Prostate gland (tissue), 2 donors: ENCODE measurements around a stretch of chr2.

- PRO-cap = no peak
- RAMPAGE, long total RNA, 2 experiments = no peak in any of the 2 experiments
Observed at GRCh38 chr2:219112944-219113578, 47.6 kb downstream of the NHEJ1 start.

- PRO-cap = no peak
- RAMPAGE, long total RNA, 2 experiments = no peak in any of the 2 experiments
Observed at GRCh38 chr2:219181931-219183042, 4.2 kb downstream of the RETREG2 start.

DNA sequence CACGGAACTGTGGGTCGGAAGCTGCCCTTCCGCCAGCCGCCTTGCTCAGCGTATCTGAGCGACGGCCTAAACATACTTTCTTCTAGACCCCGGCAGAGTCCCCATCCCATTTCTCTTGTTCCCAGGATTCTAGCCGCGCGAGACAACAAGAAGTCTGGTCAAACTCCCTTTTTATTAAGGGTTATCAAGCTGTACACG, 368 bp upstream of the ABCB6 start:
- PRO-cap = no peak
- RAMPAGE, long total RNA, 2 experiments = no peak in any of the 2 experiments

DNA sequence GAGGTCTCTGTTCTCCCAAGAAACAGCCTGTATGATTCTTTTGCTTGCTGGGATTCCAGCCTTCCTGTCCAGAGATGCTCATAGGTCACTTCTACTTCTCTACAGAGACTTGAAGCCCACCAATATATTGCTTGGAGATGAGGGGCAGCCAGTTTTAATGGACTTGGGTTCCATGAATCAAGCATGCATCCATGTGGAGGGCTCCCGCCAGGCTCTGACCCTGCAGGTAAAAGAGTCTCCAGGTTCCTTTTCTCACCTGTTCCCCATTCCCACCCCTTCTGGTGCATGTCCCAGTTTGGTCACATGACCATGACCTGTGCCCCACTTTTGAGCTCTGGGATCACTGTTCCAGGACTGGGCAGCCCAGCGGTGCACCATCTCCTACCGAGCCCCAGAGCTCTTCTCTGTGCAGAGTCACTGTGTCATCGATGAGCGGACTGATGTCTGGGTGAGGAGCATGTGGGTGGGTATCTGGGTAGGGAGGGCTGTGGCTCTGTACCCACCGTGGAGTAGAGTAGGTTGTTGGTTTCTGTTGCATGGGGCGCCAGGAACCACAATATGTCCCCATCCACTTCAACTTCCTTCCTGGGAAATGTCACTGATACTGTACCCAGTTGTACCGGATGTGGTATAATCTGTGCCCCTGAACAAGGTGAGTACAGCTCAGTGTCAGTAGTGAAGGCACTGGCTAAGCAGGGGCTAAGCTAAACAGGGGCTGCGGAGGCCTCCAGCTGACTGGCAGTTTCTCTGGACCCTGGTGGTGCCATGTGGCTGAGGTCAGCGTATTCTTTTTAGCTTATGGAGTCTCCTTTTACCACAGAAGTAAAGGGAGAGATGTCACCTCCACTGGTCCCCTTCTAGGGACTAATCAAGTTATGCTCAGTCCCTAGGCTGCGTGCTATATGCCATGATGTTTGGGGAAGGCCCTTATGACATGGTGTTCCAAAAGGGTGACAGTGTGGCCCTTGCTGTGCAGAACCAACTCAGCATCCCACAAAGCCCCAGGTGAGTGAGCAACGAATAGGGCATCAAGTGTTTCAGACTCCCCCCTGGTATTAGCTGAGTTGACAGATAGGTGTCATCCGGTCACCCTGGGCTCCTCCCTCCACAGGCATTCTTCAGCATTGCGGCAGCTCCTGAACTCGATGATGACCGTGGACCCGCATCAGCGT, 2.4 kb downstream of the STK16 start:
- PRO-cap = no peak
- RAMPAGE, long total RNA, 2 experiments = no peak in any of the 2 experiments

- PRO-cap = no peak
- RAMPAGE, long total RNA, 2 experiments = no peak in any of the 2 experiments
Observed at GRCh38 chr2:219273779-219275018, 5.0 kb upstream of the DNAJB2 start.

DNA sequence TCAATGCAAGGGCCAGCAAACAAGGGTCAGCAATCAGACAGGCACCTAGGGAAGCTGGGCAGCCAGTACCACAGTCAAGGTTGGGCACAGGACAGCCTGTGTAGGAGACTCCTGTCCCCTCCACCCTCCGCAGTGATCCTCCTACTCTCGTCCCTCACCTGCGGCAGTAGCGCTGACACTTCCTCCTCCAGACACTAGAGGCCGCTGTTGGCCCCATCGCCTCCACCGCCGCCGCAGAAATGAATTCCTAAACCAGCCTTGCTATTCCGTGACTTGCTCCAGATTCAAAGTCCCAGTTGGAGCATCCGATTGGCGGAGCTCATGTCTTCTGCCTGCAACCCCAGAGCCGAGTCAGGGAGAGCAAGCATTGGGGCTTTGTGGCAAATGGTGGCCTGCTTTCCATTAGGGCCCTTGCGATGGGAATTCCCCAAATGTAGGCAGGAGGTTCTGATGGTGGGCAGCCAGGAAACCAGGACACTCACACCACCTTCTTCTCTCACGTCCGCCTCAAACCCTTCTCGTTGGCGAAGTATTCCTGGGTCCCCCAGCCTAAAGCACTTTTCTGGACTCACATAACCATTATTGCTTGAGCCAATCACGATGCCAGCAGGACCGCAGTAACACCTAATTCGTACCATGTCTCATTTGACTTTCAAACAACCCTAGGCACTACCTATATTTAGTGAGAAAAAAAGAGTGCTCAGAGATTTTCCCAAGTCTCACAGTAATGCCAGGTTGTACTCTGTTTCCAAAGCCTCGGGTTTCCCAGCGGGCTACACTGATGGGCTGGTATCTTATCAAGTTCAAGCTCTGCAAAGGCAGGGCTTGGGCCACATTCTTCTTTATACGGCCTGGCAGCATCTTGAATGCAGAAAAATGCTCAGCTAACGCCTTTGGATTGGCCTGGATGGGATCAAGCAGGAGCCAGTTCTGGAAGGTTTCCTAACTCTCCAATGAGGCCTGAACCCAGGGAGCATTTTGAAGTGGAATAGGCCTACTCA, 1.2 kb upstream of the DNAJB2 start:
- PRO-cap = bidirectional peak, plus-strand start at position 225 of the sequence, minus-strand start at position 134 of the sequence
- RAMPAGE, long total RNA, 2 experiments = no peak in any of the 2 experiments

DNA sequence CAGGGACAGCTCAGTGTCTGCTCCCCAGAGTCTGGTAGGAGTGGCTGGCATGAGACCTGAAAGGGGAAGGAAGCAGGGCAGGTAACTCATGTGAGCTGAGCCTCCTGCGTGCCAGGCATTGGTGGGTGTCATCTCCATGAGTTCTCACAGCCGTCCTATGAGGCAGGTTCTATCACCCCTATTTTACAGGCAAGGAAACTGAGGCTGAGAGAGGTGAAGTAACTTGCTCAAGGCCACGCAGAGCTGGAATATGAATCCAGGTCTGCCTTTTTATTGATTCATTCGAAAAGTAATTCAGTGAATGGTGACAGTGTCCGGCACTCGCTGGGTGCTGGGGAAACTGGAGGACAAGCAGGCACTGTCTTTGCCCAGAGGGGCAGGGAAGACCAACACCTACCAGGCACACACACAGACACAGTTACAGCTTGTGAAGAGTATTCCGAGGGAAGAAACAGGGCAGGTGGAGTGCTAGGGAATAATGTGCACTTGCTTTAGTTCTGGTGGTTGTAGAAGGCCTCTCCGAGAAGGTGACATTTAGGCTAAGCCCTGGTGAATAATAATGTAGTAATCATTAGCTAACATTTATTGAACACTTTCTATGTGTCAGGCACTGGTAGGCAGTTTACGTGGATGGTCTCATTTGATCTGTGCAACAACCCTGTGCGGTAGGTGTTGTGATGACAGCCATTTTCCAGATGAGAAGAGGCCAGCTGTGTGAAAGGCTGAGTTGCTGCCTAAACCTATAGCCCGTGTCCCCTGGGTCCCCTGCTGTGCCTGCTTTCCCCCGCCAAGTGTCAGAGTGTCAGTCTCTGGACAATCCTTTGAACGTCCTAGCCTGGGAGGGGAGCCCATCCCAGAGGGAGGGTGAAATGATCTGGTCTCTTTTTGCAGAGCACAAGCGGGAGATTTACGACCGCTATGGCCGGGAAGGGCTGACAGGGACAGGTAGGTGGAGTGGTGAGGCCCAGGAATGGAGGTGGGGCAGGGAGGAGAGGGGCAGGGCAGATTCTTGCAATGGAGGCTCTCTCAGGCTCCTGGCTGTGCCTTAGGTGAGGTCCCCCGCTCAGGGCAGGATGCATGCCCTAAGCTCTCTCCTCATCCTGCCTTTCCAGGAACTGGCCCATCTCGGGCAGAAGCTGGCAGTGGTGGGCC, 2.0 kb downstream of the DNAJB2 start:
- PRO-cap = no peak
- RAMPAGE, long total RNA, 2 experiments = start-site peak on the plus strand in 1 of 2 experiments, centred at position 994 of the sequence, 29 reads per replicate

GRCh38 chr2:219308666-219309227, 454 bp downstream of the PTPRN start:
- PRO-cap = no peak
- RAMPAGE, long total RNA, 2 experiments = no peak in any of the 2 experiments

DNA sequence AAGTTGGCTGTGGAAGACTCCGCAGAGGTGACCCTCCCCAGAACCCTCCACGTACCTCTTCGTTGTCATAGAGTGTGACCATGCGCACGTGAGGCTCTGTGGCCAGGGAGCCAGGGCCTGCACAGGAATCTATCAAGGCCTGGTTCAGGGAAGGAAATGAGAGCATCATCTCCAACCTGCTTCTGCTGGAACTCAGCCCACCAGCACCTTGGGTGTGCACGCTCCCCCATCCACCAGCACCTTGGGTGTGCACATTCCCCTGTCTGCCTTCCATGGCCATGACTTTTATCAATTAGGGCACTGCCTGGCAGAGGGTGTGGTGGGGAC, 4.7 kb downstream of the DNPEP start:
- PRO-cap = no peak
- RAMPAGE, long total RNA, 2 experiments = no peak in any of the 2 experiments

- PRO-cap = no peak
- RAMPAGE, long total RNA, 2 experiments = no peak in any of the 2 experiments
Observed at GRCh38 chr2:219384854-219385149, 2.9 kb downstream of the DNPEP start.

DNA sequence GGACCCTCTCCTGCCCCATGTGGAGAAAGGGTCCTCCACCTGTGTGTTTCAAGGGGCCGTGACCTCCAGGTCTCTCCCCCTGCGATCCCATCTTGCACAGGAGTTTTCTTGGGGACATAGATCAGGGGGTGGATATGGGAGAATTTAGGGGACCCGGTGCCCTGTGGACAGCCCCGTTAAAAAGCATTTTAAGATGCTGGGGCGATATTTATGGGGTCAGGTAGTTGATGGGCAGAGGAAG, 889 bp downstream of the DES start:
- PRO-cap = no peak
- RAMPAGE, long total RNA, 2 experiments = no peak in any of the 2 experiments

DNA sequence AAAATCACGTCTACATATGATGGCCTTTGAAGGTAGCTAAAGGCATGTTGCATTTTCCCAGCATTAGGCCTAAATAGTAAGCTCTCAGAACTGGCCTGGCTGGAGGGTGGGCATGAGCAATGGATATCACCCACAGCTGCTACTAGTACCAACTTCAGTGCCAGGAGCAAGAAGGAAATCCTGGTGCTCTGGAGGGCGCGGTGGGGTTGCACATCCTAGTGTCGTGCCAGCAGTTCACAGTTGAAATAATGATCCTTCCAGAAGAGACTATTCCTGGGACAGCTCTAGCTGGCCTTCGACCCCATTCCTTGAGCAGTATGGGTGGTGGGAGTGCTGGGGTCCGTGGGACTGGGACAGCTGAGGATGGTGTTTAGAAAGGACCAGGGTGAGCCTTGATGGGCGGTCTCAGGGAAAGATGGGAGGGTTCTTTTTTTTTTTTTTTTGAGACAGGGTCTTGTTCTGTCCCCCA, 4.9 kb downstream of the DES start:
- PRO-cap = no peak
- RAMPAGE, long total RNA, 2 experiments = no peak in any of the 2 experiments

DNA sequence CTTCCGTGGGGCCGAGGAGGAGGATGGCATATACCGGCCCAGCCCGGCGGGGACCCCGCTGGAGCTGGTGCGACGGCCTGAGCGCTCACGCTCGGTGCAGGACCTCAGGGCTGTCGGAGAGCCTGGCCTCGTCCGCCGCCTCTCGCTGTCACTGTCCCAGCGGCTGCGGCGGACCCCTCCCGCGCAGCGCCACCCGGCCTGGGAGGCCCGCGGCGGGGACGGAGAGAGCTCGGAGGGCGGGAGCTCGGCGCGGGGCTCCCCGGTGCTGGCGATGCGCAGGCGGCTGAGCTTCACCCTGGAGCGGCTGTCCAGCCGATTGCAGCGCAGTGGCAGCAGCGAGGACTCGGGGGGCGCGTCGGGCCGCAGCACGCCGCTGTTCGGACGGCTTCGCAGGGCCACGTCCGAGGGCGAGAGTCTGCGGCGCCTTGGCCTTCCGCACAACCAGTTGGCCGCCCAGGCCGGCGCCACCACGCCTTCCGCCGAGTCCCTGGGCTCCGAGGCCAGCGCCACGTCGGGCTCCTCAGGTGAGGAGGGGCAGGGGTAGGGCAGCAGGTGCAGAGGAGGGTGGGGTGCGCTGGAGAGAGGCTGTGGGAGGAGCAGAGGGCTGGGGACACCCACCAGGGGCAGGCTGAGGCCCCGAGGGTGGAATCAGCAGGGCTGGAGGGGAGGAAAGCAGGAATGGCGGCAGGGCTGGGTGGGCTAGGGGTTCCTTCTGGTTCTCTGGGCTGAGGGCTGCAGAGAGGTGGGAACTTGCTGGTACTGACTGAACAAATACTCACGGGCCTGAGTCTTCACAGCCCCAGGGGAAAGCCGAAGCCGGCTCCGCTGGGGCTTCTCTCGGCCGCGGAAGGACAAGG, 11.2 kb upstream of the SPEGNB start:
- PRO-cap = no peak
- RAMPAGE, long total RNA, 2 experiments = no peak in any of the 2 experiments

GRCh38 chr2:219522730-219523426, 8.6 kb downstream of the ASIC4 start:
- PRO-cap = no peak
- RAMPAGE, long total RNA, 2 experiments = no peak in any of the 2 experiments

- PRO-cap = no peak
- RAMPAGE, long total RNA, 2 experiments = no peak in any of the 2 experiments
Observed at GRCh38 chr2:219529952-219530357, 13.7 kb downstream of the CHPF start.

GRCh38 chr2:219570182-219570539, 1.2 kb downstream of the OBSL1 start:
- PRO-cap = no peak
- RAMPAGE, long total RNA, 2 experiments = no peak in any of the 2 experiments

DNA sequence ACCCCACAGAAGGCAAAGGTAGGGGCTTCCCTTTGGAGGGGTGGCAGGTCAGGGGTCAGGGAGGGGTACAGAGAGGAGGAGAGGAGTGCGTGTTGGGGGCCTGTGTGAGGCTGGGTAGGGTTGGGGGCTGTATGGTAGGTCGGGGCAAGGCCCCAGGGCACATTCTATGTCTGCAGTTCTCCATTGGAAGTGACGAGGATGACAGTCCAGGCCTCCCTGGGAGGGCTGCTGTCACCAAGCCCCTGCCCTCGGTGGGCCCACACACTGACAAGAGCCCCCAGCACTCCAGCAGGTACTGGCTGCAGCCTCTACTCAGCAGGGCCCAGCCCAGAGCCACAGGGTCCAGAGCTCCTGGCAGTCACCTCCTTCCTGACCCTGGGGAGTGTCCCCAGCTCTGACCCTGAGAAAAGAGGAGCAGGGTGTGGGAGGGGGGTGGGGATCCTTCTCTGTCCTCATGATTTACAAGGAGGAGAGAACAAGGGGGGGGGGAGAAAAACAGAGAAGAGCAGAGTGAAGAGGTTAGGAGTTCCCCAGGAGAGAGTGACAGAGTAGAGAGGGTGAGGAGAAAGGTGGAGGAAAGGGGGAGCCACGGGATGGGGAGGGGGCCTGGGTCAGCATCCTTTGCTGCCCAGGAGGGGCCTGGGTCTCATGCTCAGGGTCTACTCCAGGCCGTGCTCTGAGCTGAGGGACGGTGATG, 2.1 kb downstream of the SLC4A3 start:
- PRO-cap = no peak
- RAMPAGE, long total RNA, 2 experiments = no peak in any of the 2 experiments

GRCh38 chr2:220265330-220265617, 637.8 kb downstream of the SLC4A3 start:
- PRO-cap = no peak
- RAMPAGE, long total RNA, 2 experiments = no peak in any of the 2 experiments

GRCh38 chr2:221419715-221420802, 152.0 kb downstream of the EPHA4 start:
- PRO-cap = no peak
- RAMPAGE, long total RNA, 2 experiments = no peak in any of the 2 experiments

- PRO-cap = no peak
- RAMPAGE, long total RNA, 2 experiments = no peak in any of the 2 experiments
Observed at GRCh38 chr2:222318117-222318804, 1.7 kb downstream of the ENSG00000288658 start.